Choroid plexus epithelial cell (primary cell): ENCODE results near the genes PRAC1, NXPH3, KAT7 and PDK2.

DNA sequence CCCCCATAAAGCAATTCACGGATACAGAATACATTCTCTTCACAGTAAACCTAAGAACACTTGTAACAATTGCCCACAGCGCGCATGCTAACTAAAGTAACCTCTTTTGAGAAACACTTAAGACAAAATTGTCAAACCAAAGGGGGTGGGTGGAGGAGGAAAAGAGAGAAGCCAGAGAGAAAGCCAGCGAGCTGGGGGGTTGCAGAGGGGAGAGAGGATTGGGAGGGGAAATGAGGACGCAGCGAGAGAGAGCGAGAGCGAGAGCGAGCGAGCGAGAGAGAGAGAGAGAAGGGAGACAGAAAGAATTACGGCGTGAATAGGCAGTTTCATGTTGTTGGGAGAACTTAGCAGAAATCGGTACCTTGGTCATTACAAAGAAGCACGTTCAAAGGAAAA, 1.6 kb upstream of the HOXB7 start:
- RRBS: no CpG with 5 or more reads among the region's 15 CpGs

GRCh38 chr17:48620109-48621434, 5.5 kb upstream of the HOXB8 start:
- RRBS: 5% methylated on average over 5 of the region's 32 CpGs

- RRBS: 2% methylated on average over 1 of the region's 36 CpGs
These were observed at the start of gene PRAC1 for GRCh38 chr17:48722225-48723299. Gene PRAC1 (minus strand): TSS chr17:48722518.

- RRBS: no CpG with 5 or more reads among the region's 50 CpGs
These were observed 4.5 kb upstream of the HOXB13 start for GRCh38 chr17:48732768-48733632.

DNA sequence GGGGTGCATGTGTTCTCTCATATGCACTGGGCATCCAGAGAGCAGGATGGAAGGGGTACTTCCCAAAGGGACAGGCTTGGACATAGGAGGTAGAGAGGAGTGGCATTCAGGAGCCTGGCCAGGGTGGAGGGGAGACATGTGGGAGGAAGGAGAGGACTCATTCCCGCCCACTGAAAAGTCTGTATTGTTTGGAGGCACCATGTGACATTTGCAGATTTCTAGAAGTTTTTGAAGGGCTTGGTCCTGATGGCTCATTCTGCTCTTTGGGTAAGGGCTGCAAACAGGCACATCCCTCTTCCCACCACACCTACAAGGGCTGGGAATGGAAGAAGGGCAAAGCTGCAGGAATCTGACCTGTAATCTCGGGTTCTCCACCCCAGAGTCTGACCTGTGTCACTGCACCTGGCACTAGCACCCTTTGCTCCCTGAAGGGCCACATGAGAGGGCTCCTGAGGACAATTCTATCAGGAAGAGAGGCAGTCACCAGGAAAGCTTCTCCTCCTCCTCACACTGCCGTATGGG, 26.6 kb downstream of the TTLL6 start:
- RRBS: no CpG with 5 or more reads among the region's 3 CpGs

- RRBS: no CpG with 5 or more reads among the region's 5 CpGs
These were observed 1.5 kb downstream of the UBE2Z start for GRCh38 chr17:48909622-48910143.

DNA sequence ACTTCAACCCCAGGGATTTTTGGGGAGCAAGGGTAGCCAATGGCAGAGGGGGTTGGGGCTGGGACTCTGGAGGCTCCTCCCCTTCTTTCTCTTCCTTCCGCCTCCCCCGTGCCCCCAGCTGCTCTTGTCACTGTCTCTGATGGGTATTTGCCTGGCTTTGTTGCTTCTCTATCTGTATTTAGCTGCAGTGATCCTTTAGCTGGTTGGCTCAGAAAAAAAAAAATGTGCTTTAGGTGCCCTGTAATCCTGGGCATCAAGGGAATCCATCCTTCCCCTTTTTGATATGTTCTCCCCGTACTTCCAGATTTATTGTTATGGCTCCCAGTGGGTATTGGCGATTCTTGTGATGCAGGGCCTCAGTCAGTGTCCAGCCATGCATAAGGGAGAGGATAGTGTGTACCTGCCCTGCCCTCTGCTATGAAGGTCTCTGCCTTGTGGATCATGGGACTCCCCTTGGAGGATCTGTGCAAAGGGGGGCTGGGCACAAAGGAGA, 16.5 kb downstream of the SNF8 start:
- RRBS: no CpG with 5 or more reads among the region's 4 CpGs

GRCh38 chr17:48994782-48995933, 2.0 kb upstream of the IGF2BP1 start:
- RRBS: 1% methylated on average over 15 of the region's 43 CpGs

GRCh38 chr17:49192394-49192995, 17.9 kb downstream of the GNGT2 start:
- RRBS: 2% methylated on average over 5 of the region's 41 CpGs

- RRBS: no CpG with 5 or more reads among the region's 6 CpGs
These were observed 2.7 kb downstream of the PHOSPHO1 start for GRCh38 chr17:49227667-49228429.

DNA sequence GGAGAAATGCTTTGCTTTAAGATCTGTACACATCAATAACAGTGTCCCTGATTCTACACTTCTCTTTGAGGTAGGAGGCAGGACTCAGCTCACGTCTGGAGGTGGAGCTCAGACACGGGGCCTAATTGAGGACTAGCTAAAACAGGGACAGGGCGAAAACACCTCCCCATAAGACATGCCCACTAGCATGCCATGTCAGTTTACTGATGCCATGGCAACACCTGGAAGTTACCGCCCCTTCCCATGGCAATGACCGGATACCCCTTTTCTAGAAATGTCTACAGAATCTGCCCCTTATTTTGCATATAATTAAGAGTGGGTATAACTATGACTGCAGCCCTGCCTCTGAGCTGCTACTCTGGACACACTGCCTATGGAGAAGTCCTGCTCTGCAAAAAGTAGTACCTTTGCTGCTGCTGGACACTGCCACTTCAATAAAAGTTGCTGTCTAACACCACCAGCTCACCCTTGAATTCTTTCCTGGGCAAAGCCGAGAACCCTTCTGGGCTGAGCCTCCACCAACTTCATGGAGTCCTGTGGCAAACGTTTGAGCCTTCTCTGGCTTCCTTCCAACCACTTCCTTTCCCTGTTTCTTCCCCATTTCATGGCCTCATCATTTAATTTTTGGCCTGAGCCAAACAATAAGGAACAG, 21.1 kb downstream of the PHB1 start:
- RRBS: no CpG with 5 or more reads among the region's 7 CpGs

- RRBS: no CpG with 5 or more reads among the region's 20 CpGs
These were observed 5.6 kb downstream of the PHB1 start for GRCh38 chr17:49408913-49409555.

- RRBS: 2% methylated on average over 34 of the region's 101 CpGs
These were observed at the start of gene NXPH3 for GRCh38 chr17:49575603-49576589. Gene NXPH3 (plus strand): TSS chr17:49575871.

DNA sequence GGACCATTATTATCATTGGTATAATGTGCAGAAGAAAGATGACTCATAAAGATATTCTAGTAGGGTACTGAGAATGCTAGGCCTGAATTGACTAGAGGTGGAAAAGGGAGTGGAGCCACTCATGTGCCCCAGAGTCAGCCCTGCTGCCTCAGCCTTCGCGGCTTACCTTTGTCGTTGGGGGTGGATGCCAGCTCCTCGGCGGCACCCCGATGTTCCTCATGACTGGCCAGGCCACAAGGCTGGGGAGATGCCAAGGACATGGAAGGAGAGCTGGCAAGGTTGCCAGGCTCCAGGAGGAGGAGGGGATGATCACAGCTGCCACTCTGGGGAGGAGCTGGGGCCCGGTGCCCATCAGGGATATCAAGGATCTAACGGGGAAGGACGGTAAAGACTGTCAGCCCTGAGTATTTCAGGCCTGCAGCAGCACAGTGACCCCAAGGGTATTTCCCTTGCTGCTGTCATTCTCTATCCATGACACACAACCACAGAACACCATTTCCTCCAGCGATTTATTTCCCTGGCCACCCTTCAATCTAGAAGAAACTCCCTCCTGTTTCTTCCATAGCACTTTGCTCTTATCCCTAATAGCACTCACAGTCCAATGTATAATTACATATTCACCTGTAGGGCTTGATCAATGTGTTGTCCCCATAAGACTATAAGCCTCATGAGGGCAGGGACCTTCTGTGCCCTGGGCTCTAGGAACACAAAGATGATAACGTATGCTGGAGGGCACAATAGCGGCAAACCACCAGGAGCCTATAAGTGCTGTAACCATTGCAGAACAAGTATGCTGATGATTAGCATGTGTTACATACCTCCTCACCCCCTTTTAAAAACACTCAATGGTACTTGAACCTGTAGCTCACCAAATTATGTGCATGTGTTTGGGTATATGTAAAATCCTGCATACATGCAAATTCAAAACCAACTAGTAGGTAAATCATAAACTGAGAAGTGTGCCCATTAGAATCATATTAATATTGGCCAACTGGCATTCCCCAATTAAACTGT, 9.9 kb upstream of the SLC35B1 start:
- RRBS: no CpG with 5 or more reads among the region's 12 CpGs

DNA sequence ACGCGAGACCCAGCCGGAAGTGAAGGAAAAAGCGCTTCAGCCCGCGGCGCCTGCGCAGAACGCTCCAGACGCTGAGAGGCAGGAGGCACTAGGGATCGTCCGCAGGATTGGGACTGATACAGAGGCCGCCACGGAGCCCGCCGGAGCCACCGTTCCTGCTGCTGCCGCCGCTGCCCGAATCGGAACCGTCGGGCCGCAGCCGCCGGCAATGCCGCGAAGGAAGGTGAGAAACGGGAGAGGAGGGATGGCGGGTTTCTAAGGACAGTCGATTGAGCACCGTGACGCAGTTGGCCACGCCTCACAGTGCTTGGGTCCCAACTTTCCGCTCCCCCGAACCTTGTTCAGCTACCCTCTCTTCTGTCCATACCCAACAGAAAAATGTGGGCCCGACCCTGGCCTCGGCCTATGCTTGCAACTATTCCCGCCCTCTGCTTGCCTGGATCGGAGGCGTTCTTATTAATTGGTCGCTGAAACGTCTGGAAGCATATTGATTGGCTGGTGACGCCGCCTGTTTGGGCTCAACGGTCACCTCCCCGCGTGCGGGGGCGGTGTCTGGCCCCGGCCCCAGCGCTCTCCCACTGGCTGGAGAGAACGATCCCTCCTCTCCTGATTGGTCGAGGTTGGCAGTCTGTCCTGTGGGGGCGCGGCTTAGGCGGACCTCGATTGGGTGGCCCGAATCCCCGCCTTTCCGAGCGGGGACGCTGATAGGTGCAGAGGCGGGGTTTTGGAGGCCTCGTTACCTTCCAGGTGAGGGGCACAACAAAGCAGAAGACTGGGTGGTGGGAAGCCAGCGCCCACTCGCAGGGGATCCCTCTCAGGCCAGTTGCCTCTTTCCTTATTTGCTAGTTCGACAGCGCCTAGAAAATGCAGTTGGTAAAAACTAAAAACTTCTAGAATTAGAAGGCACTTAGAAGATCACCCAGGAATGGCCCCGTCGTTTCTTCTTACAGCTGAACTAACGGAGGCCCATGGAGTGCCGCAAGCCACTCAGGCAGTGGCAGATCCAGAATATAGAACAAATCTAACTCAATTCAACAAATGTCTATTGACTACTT, at the start of gene KAT7:
KAT7 (plus strand) TSS at position 55 of the 1,055 bp plus-strand sequence.
- RRBS: 1% methylated on average over 11 of the region's 73 CpGs

- RRBS: 2% methylated on average over 8 of the region's 46 CpGs
These were observed 3.0 kb upstream of the TAC4 start for GRCh38 chr17:49850860-49851316.

DNA sequence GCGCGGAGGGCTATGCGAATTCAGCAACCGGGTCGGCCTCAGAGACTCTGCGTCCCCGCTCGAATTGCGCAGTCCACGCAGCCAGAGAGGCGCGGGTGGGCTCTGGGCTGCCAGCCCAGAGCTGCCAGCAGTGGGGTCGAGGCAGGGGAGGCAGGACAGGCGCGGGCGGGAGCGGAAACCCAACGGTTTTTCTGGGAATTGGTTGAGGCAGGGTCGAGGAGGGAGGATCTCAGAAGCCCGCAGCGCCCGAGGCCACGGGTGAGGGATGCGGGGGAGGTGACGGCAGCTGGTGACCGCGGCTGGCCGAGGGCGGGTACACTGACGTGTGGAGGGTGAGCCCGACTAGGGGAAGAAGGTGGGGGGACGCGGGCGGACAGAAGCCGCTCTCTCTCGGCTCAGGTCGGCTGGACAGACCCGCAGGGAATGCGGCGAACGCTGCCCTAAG, 2.6 kb downstream of the DLX4 start:
- RRBS: 8% methylated on average over 4 of the region's 41 CpGs

DNA sequence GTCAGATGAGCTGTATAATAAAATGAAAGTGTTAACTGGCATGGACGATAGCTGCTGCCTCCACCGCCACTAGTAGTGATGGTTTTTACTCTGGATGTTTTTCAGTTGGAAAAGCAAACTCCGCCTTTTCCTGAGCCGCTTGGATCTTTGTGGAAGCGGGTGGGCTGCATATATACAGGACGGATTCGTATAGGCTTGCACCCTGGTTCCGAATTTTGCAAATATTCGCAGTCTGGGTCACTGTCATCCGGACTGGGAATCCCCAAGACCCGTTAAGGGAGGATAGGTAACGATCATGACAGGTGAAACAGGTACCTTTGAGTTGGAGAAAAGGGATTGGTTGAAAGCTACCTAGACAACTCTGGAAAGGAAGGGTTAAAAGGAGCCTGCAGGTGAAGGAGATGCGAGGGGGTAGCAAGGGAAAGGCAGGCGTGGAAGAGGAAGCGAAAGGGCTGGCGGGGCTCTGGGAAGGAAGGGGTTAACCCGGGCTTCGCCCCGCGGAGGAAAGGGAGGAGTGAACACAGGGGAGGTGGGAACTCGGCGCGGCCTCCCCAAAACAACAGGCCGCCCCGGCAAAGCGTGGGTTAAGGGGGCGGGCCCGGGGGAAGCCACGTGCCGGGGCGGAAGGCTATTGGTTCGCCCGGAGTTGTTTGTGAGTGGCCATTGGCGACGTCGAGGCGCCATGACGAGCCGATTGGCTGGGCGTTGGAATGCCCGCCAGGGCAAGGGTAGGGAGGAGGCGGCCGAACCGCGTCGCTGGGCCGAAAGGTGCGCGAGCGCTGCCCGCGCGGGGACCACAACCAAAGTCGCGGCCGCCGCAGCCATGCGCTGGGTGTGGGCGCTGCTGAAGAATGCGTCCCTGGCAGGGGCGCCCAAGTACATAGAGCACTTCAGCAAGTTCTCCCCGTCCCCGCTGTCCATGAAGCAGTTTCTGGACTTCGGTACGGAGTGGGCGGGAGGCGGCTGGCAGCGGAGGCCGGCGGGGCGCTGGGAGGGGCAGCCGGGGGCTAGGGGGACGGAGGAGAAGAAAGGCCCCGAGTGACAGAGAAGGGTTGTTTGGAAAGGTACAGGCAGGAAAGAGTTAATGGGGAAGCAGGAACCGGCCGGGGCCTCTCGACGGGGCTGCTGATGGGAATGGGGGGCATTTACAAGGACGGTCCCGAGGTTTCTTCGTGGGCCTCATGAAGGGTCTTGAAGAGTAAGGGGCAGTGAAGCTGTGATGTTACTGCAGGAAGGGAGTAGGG, at the start of gene PDK2:
PDK2 (plus strand) TSS at position 739 of the 1,244 bp plus-strand sequence.
- RRBS: under 1% methylated on average over 13 of the region's 81 CpGs

- RRBS: no CpG with 5 or more reads among the region's 11 CpGs
These were observed 15.0 kb downstream of the SAMD14 start for GRCh38 chr17:50114714-50115613.

- RRBS: no CpG with 5 or more reads among the region's 15 CpGs
These were observed 9.2 kb downstream of the PPP1R9B start for GRCh38 chr17:50141201-50141733.